ENCODE data around the genes XPNPEP1 and SHOC2.

GRCh38 chr10:109699801-109700204, 223.5 kb downstream of the XPNPEP1 start:
- PRO-cap = no peak

DNA sequence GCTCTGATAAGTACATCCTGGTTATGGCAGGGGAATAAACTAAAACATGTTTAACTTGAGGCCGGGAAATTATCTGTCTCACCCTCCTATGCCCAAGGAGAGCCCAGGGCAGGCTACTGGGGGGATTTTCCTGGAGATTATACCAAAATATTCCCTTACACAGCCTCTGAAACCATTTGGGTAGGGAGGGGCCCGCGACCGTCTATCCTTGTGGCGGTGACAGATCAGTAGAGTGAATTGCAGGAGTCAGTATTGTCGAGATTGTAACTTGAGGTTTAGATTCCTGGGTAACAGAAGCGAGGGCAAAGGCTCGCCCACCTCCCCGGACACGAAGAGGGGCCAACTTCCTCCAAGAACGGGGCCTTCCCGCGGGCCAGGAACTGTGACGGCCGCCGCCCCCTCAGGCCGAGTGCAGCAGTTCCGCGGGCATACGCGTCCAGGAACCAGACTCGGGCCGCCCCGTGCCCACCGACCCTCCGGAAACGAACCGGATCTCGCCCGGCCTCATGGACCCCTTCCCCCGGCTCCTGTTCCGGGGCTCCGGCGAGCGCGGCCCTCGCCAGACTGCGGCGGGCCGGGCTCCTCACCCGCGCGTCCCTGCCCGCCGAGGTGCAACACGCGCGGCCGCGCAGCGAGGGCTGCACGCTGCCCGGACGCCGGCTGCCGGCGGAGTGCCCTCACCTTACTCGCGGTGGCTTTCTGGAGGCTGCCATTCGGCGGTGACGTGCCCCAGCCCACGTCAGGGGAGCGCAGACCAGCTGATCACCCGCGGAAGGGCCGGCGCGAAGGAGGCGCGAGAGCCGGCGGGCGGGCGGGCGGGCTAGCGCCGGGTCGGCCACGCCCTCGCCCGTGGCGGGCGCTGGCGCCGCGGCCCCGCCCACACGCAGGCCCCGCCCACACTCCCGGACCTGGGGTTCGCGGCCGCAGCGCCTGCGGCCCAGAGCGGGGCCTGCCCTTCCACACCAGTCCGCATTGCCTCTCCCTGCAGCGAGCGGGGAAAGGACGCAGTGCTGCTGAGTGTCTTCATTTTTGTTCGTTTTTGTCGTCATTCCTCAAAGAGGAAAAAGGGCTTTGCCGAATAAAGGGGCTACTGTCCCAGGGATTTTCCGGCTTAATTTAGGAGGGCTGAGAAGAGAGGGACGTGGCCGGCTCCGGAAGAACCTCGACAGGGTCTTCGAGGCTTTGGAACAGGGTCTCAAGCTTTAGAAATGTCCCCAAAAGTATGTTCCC, at the start of gene XPNPEP1:
TSS of gene XPNPEP1 (minus strand) at position 791 of the 1,230 bp plus-strand sequence.
- PRO-cap = bidirectional peak, plus-strand start at position 417 of the sequence, minus-strand start at position 411 of the sequence; bidirectional peak, plus-strand start at position 940 of the sequence, minus-strand start at position 659 of the sequence

- PRO-cap = no peak
Observed at GRCh38 chr10:110171037-110171346, 36.4 kb upstream of the MXI1 start.

- PRO-cap = no peak
Observed at GRCh38 chr10:110415327-110416274, 82.1 kb upstream of the DUSP5 start.

DNA sequence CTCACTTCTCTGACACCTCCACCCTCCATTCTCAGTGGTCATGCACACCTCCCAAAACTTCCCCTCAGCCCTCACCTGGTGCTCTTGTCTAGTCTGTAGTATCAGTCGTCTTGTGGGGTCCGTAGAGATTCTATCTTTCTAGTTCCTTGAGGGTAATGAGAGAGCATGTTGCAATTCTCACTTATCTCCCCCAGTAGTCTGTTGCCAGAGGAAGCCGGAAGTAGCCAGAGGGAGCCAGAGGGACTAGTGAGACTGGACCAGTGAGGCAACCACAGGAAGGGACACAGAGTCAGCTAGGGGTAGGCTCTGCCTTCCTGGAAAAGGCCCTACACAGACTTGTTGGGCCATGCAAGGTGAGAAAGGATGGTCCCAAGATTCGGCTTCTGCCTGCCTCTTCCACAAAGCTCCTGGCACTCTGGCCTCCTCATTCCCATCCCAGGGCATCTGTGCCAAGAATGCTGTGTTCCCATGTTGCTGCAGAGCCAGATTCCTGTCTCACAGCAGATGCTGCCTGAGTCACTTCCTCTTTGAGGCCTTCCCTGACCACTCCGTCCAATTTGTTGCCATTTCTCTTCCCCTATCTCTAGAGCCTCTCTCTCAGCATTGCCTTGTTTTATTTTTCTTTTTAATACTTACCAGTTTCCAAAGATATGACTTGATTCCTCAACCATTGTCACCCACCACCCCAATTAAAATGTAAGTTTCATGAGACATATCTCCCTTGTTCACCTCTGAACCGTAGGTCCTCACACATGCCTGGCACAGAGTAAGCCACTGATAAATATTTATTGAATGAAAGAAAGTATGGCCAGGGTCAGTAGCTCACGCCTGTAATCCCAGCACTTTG, 50.5 kb upstream of the DUSP5 start:
- PRO-cap = no peak

DNA sequence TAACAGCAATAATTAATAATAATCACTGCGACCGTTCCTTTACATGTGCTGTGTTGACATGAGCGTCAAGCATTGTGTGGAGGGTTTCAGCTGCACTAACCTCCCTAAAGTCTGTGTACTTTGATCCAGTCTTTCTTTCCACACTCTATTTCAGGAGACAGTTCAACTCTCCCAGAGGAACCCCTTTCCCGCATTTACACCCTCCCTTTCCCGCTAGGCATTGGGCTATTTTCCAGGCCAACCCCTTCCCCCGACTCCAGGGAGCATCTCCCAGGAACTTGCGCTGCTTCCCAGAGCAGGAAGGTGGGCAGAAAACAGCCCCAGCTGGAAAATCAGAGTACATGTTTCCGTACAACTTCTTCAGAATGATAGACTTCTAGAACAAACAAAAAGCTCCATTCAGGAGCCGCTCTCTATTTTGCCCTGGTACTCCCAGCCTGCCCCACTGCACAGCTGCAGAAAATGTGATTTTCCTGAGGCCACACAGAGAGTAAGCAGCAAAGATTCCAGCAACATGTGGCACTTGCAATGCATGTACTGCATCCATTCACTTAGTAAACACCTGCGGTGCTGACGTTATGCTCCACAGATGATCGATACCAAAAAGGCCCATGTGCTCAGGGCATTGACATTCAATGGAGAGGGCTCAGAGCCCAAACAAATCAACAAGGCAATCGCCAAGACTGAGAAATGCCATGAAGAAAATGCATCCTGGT, 35.6 kb upstream of the DUSP5 start:
- PRO-cap = no peak

GRCh38 chr10:110504857-110505250, 7.1 kb downstream of the DUSP5 start:
- PRO-cap = no peak

- PRO-cap = no peak
Observed at GRCh38 chr10:110642947-110643577, 1.1 kb upstream of the RBM20 start.

DNA sequence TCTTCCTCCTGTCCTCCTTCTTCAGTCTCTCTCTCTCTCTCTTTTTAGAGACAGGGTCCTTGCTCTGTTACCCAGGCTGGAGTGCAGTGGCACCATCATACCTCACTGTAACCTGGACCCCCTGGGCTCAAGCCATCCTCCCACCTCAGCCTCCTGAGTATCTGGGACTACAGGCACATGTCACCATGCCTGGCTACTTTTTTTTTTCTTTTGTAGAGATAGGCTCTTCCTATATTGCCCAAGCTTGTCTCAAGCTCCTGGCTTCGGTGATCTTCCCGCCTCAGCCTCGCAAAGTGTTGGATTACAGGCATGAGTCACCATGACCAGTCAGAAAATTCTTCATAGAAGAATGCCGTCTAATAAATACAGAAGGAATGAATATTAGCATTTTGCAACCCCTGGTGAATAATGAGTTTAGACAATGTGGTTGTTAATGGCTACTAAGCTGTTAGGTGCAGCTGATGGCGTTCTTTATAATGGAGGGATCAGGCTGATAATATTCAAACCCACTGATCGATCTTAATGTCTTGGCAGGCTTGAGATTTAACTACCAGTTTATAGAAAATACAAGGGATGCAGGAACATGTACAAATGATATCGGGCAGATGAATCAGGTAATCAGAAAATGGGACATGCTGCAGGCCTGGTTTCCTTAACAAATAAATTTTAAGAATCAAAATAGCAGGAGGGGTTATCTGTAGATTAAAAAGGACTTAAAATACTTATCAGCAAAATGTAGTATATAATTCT, 20.9 kb downstream of the RBM20 start:
- PRO-cap = no peak

GRCh38 chr10:110699937-110700320, 55.8 kb downstream of the RBM20 start:
- PRO-cap = no peak

- PRO-cap = no peak
Observed at GRCh38 chr10:110725817-110726314, 81.7 kb downstream of the RBM20 start.

GRCh38 chr10:110793243-110793948, 78.3 kb upstream of the PDCD4 start:
- PRO-cap = no peak

DNA sequence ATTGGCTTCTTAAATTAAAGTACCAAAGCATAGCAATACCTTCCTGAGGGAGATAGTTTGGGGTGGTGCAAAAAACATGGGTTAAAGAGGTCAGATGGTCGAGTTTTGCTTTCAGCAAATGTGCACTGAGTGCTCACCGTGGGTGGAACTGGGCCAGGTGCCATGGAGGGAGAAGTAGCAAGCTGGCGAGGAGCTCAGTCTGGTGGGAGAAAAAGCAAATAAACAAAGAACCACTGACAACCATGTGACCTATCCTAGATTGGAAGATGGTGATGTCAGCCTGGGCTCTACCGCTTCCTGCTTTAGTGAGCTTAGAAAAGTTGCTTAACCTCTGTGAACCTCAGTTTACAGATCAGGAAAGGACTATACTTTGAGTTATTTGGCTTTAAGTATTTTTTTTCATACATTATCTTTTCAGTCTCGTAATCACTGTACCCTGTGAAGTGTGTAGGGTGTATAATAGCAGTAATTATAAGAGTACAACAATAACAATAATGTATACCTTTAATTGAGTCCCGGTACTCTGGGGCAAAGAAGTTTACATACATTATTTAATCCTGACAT, 69.1 kb upstream of the PDCD4 start:
- PRO-cap = bidirectional peak, plus-strand start at position 343 of the sequence, minus-strand start at position 150 of the sequence

GRCh38 chr10:110822072-110823036, 49.4 kb upstream of the PDCD4 start:
- PRO-cap = no peak

DNA sequence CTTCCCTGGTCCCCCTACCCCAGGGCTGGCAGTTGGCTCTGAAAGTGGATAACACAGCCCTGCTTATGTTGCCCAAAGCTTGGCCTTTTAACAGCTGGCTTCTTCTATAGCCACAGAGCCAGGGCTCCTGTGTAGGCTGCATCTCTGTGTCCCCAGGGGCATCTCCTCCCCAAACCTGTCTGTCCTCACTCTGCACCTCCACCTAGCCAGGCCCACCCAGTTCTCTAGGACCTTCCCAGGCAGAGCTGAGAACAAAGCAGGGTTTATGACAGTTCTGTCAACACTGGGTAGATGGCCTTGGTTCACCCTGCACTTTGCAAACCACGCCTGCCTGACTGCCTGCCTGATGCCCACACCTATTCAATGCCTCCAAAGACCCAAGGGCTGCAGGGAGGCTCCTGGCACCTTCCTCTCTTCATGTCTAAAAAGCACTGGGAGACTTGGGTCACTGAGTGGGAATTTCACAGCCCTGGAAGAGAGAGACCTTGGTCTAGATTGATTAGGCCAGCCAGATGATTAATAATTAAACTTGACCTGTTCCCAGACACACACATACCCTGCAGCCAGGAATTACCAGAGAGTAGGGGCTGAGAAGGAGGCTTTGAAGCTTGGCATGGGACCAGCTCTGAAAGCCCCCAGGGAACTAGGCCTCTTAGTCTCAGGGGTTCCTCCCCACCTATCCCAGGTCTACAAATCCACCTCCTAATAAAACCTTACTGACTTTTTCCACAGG, 25.9 kb upstream of the PDCD4 start:
- PRO-cap = bidirectional peak, plus-strand start at position 324 of the sequence, minus-strand start at position 177 of the sequence

DNA sequence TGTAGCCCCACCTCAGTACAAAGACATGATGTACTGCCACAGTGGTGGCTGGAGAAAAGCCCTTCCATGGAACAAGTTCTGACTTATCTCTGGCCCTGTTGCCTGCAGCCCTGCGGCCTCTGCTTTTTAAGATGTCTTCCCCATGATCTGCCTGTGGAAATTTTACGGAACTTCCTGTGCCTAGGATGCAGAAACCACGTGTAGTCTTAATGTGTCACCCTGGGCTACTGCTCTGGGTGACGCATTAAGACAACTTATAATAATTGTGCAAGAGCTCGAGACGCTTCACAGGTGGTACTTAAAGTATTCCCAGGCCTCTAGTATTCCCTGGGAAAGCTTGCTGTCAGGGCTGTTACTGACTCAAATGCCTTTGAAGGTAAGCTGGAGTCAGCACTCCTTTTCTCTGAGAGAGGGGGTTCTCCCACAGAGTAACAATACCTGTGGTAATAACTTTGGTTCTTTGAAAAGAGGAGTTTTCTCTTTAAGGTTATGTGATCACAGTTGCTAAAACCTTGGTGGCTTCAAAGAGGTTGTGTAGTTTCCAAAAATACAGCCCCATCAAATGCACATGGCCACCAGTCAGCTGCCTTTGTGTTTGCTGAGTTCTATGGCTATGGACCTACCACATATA, 9.3 kb upstream of the PDCD4 start:
- PRO-cap = unidirectional peak, minus-strand start at position 149 of the sequence

- PRO-cap = unidirectional peak, minus-strand start at chr10:110874150; bidirectional peak, plus-strand start at chr10:110874161, minus-strand start at chr10:110874150
Observed at GRCh38 chr10:110873876-110874408, 2.2 kb downstream of the PDCD4 start.

GRCh38 chr10:110916538-110917226, 2.3 kb downstream of the BBIP1 start:
- PRO-cap = no peak

- PRO-cap = bidirectional peak, plus-strand start at chr10:110919605, minus-strand start at chr10:110919366; bidirectional peak, plus-strand start at chr10:110920105, minus-strand start at chr10:110920083; bidirectional peak, plus-strand start at chr10:110920217, minus-strand start at chr10:110920206; bidirectional peak, plus-strand start at chr10:110920359, minus-strand start at chr10:110920335
Observed at GRCh38 chr10:110919408-110920445, at the start of gene SHOC2. SHOC2 (plus strand) TSS chr10:110919604.

GRCh38 chr10:110989969-110990524, 70.6 kb downstream of the SHOC2 start:
- PRO-cap = no peak

Data from rectum (tissue), 1 donor.